Measurements from ENCODE around the genes MRPL12 and ALYREF.

DNA sequence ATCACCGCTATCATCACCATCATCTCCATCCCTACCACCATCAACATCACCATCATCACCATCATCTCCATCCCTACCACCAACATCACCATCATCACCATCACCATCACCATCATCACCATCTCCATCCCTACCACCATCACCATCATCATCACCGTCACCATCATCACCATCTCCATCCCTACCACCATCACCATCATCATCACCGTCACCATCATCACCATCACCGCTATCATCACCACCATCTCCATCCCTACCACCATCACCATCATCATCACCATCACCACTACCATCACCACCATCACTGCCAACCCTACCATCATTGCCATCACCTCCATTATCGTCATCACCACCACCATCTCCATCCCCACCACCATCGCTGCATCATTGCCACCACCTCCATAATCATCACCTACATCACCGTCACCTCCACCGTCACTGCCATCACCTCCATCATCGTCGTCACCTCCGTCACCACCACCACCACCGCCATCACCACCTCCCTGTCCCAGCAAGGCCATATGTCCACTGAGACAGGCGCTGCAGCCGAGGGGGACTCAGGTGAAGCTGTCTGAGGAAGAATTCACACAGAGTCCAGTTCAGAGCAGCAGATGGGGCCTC is 14.6 kb downstream of the NDUFAF8 start:
- PRO-cap, 6 experiments, result no peak in any of the 6 experiments
- RAMPAGE, long total RNA, 2 experiments, result no peak in any of the 2 experiments
- RRBS, result no CpG with 5 or more reads among the region's 14 CpGs

GRCh38 chr17:81270749-81271246 is 24.3 kb downstream of the SLC38A10 start:
- PRO-cap, 6 experiments, result no peak in any of the 6 experiments
- RAMPAGE, long total RNA, 2 experiments, result no peak in any of the 2 experiments
- RRBS, result 91% methylated on average over 5 of the region's 17 CpGs

DNA sequence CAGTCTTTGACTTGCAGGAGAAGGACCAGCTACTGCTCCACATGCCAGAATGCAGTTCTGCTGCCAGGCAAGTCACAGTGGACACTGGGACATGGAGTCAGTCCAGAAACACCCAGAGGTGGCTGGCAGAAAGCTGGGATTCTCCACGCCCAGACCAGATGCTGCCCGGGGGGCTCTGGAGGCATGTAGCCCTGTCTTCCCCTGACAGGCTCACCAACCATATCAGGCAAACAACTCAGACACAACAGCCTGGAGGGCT is 2.0 kb downstream of the SLC38A10 start:
- PRO-cap, 6 experiments, result no peak in any of the 6 experiments
- RAMPAGE, long total RNA, 2 experiments, result no peak in any of the 2 experiments
- RRBS, result no CpG with 5 or more reads among the region's 2 CpGs

- PRO-cap, 6 experiments, result peak in 2 of 6 experiments; most common plus-strand start chr17:81339677 (in 1)
- RAMPAGE, long total RNA, 2 experiments, result no peak in any of the 2 experiments
- RRBS, result no CpG with 5 or more reads among the region's 14 CpGs
Observed at GRCh38 chr17:81338943-81339858, 44.1 kb upstream of the SLC38A10 start.

DNA sequence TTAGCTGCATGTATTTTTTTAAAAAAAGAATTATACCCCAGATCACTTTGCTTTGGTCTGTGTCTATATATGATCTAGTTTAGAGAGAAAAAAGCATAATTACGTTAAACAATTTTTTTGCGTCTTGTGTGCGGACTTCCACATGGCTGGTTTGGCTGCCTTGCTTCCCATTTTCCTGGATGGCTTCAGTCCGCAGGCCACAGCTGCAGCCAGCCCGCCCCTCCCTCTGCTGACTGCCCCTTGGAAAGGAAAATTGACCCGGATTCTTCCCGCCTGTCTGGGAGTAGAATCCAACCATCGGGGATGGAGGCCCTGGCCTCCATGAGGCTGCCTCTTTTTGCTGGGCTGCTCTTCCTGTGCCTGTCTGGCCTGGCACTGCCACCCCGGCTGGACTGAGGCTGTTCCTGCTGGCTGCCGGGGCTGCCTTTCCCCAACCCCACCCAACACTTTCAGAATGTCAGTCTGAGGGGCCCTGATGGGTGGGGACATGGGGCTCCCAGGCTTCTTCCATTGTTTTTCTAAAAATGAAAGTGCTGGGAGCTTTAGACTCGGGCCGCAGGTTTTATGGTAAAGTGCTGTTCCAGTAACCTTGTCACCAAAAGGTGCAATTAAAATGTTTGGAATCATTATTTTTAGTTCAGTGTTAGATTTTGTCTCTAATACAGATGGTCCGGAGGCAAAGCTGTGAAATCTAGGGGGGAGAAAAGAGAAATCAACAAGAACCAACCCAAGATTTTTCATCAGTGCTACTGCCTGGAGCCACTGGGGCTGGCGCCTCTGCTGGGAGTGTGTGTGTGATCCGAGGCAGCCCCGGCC is 7.3 kb downstream of the BAHCC1 start:
- PRO-cap, 6 experiments, result peak in 6 of 6 experiments; most common plus-strand start position 545 of the sequence (in 6); most common minus-strand start position 394 of the sequence (in 6)
- RAMPAGE, long total RNA, 2 experiments, result no peak in any of the 2 experiments
- RRBS, result 80% methylated on average over 1 of the region's 16 CpGs

DNA sequence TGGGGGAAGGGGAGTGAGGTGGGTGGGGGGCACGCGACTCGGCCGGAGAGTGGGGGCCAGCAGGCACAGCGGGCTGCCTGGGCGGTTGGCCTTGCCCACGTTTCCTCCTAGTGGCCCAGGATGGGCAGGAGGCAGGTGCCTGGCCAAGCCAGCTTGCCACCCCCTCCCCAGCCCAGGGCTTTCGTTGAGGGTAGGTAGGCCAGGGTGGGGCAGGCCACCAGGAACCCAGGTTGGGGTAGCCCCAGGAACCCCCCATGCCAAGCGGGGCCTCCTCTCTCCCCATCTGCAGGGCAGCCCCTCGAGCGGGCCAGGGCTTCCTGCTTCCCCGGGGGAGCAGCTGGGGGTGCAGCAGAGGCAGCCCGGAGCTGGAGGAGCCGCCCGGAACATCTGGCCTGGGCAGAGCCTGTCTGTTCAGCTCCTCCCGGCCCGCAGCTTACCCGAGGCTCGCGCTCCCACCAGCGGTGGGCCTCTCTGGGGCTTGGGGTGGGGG is 34.4 kb downstream of the BAHCC1 start:
- PRO-cap, 6 experiments, result no peak in any of the 6 experiments
- RAMPAGE, long total RNA, 2 experiments, result no peak in any of the 2 experiments
- RRBS, result no CpG with 5 or more reads among the region's 21 CpGs

DNA sequence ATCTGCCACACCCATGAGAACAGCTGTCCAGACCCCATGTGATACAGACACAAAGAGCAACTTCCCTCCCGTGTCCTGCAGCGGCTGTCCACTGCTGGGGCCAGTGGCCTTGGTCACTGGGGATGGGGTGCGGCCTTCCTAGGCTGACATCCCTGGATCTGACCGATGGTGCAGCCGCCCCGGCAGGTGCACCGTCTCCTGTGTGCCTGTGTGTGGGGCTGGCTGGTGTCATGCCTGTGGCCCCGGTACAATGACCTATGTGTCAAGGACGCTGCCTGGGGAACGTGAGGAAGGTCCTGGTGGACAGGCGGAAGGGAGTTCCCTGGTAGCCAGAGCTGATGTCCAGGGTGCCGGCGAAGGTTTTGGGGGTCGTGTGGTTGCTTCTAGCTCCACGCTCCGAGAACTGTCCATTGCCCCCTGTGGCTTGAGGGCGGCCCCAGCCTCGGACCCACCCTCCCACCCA is 36.9 kb downstream of the BAHCC1 start:
- PRO-cap, 6 experiments, result no peak in any of the 6 experiments
- RAMPAGE, long total RNA, 2 experiments, result no peak in any of the 2 experiments
- RRBS, result no CpG with 5 or more reads among the region's 18 CpGs

DNA sequence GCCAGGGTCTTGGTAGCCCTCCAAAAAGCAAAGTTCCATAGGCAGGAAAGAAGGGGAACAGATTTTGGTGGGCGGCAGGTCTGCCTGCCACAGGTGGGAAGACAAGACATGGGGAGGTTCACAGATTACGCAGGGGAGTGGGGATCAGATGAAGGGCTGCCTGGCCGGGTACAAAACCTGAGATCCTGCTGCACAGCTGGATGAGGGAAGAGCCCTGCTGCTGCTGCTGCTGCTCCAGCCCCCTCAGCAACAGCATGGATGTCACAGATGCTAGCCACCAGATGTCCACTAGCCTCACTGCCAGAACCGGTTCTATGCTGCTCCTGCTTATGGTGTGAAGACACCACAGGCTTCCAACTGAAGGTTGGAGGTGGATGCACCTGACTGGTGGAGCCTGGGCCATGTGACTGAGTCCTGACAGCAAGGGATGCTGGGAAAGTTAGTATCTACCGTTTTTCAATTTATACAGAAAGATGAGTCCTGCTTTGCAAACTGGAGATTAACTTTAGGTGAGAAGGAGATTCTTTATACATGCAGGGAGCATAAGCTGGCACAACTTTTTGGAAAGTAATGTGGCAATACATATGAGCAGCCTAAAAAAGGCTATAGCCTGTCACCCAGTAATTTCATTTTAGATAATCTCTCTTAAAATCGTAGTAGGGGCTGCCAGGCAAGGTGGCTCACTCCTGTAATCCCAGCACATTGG is 17.6 kb downstream of the ACTG1 start:
- PRO-cap, 6 experiments, result no peak in any of the 6 experiments
- RAMPAGE, long total RNA, 2 experiments, result no peak in any of the 2 experiments
- RRBS, result no CpG with 5 or more reads among the region's 6 CpGs

DNA sequence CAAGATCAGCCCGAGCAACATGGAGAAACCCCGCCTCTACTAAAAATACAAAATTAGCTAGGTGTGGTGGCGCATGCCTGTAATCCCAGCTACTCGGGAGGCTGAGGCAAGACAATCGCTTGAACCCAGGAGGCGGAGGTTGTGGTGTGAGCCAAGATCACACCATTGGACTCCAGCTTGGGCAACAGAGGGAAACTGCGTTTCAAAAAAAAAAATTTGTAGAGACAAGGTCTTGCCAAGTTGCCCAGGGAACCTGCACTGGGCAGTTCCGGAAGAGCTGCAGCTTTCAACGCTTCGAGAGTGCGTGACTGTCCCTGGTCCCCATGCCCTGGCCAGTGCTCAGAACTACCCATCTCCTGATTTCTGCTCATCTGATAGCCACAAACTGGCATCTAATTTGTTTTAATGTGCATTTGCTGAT is 4.0 kb downstream of the ACTG1 start:
- PRO-cap, 6 experiments, result peak in 2 of 6 experiments; most common minus-strand start position 124 of the sequence (in 1)
- RAMPAGE, long total RNA, 2 experiments, result no peak in any of the 2 experiments
- RRBS, result no CpG with 5 or more reads among the region's 11 CpGs

- PRO-cap, 6 experiments, result peak in 2 of 6 experiments; most common plus-strand start chr17:81519090 (in 1); most common minus-strand start chr17:81519001 (in 1)
- RAMPAGE, long total RNA, 2 experiments, result no peak in any of the 2 experiments
- RRBS, result 2% methylated on average over 26 of the region's 63 CpGs
Observed at GRCh38 chr17:81518461-81519253, 6.1 kb upstream of the ACTG1 start.

DNA sequence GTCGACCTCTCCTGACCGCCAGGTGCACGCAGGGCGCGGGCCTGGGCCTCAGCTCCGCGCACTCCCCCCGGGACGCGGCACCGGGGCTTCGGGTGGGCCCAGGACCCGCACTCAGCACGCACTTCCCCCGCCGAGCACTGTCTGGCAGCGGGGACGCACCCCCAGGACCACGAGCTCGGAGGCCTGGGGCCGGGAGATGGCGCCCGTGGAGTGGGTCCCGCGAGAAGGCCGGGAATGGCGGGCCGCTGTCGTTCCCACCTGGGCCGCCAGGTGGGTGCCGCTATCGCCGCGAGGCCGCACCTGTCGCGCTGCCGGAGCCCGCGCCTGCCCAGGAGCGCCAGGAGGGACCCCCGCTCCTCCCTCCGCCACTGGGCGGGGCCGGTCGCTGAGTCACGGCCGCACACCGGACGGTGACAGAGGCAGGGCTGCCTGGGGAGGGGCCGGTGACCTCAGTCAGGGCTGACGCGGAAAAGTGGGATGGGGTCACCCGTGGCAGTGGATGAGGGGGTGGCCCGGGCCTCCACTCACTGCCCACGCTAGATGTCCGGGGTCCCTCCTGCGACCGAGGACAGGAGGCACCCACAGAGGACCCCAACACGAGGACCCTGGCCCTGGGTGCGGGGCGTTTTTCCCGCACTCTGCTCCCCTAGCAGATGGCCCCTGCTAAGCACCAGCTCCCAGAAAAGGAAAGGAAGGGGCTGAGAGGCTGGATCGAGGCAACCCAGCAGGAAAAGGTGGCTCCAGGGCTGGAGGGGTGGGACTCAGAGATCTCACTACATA is 6.8 kb upstream of the ACTG1 start:
- PRO-cap, 6 experiments, result no peak in any of the 6 experiments
- RAMPAGE, long total RNA, 2 experiments, result no peak in any of the 2 experiments
- RRBS, result 3% methylated on average over 42 of the region's 64 CpGs

- PRO-cap, 6 experiments, result no peak in any of the 6 experiments
- RAMPAGE, long total RNA, 2 experiments, result no peak in any of the 2 experiments
- RRBS, result no CpG with 5 or more reads among the region's 4 CpGs
Observed at GRCh38 chr17:81534422-81534891, 6.3 kb downstream of the FSCN2 start.

DNA sequence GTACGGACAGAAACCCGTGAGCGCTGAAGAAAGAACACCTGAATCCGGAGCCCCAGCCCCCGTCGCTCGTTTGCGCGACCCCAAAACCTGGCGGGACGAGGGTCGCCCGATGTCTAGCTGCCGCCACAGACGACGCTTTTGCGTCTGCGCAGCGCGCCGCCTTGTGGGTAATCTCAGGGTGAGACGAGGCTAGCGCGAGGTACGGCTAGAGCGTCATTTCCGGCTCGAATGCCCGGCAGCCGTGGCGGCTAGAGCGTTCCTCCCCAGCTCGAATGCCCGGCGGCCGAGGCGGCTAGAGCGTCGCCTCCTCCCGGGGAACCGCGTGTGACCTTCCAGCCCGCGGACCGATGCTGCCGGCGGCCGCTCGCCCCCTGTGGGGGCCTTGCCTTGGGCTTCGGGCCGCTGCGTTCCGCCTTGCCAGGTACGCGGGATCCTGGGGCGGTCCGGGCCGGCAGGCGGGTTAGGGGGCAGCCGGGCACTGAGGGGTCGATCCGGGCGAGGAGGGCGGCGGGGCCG is at the start of gene MRPL12:
MRPL12 (plus strand) TSS at position 213 of the 516 bp plus-strand sequence.
- PRO-cap, 6 experiments, result peak in 6 of 6 experiments; most common plus-strand start position 217 of the sequence (in 5); most common minus-strand start position 146 of the sequence (in 3)
- RAMPAGE, long total RNA, 2 experiments, result start-site peak on the plus strand in 2 of 2 experiments, centred at positions 283 to 289 of the sequence, 504 to 1,981 reads per replicate; start-site peak on the minus strand in 1 of 2 experiments, centred at position 145 of the sequence, 5 reads per replicate
- RRBS, result 1% methylated on average over 29 of the region's 66 CpGs

- PRO-cap, 6 experiments, result no peak in any of the 6 experiments
- RAMPAGE, long total RNA, 2 experiments, result no peak in any of the 2 experiments
- RRBS, result 4% methylated on average over 20 of the region's 71 CpGs
Observed at GRCh38 chr17:81804570-81805571, 921 bp downstream of the GCGR start.

GRCh38 chr17:81842359-81842971 is 7.6 kb upstream of the PPP1R27 start:
- PRO-cap, 6 experiments, result no peak in any of the 6 experiments
- RAMPAGE, long total RNA, 2 experiments, result no peak in any of the 2 experiments
- RRBS, result no CpG with 5 or more reads among the region's 17 CpGs

DNA sequence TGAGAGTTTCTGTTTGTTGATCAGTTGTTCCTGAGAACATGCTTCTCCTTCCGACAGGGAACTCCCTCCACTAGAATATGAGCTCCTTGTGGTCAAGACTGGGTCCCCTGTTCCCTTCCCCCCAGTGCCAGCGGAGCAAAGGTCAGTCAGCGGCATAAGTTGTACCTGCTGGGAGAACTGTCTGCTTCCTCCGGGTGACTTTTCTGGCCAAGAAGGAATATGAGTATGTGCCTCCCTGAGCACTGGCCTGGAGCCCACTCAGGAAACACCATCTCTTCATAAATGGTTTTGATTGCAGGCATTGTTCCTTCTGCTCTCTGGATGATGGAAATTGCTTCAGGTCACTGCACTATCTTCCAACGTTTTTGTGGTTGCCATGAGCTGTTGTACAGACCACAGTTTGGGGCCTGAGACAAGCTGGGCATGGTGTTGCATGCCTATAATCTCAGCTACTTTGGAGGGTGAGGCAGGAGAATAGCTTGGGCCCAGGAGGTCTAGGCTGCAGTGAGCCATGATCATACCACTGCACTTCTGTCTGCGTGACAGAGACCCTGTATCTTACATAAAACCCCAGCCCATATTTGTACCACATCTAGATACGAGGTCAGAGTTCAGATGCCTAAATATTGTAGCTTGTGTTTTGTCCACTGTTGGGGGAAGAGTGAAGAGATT is 2.9 kb upstream of the P4HB start:
- PRO-cap, 6 experiments, result no peak in any of the 6 experiments
- RAMPAGE, long total RNA, 2 experiments, result no peak in any of the 2 experiments
- RRBS, result no CpG with 5 or more reads among the region's 7 CpGs

DNA sequence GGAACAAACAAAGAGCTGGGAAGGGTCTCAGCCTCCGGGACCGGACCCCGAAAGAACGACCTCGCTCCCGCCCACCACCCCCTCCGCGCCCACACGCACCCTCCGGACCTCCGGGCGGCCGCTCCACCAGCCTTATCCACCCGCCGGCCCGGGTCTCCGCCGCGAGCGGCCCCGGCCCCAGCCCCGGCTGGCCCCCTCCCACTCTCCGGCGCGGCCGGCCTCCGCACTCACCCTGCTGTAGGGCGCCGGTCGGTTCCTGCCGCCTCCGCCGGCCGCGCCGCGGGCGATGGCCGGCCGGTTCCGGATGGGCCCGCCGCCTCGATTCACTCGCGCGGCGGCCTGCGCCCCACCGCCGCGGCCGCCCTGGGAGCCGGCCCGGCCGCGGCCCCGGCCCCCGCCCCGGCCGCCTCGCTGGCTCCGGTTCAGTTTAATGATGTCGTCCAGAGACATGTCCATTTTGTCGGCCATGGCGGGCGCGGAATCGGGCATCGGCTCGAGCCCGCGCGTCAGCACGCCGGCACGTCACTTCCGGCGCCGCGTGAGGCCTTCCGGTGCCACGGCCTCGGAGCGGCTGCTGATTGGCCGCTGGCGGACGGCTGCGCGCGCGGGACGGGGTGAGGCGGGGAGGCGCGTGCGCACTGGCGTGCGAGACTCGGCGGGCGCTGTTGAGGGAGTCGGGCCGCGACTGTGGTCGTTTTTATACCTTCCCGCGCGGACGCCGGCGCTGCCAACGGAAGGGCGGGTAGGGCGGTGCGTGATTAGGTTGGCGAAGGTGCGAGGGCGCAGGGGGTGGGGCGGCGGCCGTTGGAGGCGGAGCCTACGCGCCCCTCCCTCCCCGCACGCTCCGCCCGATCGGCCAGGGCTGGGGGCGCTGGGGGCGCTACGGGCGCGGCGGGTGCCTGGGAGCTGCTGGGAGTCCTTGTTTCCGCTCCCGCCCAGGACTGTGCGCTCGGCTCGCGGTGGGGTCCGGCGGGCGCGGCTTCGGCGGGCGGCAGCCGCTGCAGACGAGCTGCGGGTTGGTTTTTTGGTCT is at the start of gene ALYREF:
ALYREF (minus strand) TSS at position 495 of the 1,031 bp plus-strand sequence.
- PRO-cap, 6 experiments, result peak in 6 of 6 experiments; most common plus-strand start position 644 of the sequence (in 6); most common minus-strand start position 495 of the sequence (in 5)
- RAMPAGE, long total RNA, 2 experiments, result start-site peak on the plus strand in 2 of 2 experiments, centred at positions 652 to 655 of the sequence, 617 to 897 reads per replicate
- RRBS, result 1% methylated on average over 33 of the region's 152 CpGs

- PRO-cap, 6 experiments, result no peak in any of the 6 experiments
- RAMPAGE, long total RNA, 2 experiments, result no peak in any of the 2 experiments
- RRBS, result no CpG with 5 or more reads among the region's 18 CpGs
Observed at GRCh38 chr17:81906286-81907206, 4.5 kb downstream of the NPB start.

- PRO-cap, 6 experiments, result no peak in any of the 6 experiments
- RAMPAGE, long total RNA, 2 experiments, result no peak in any of the 2 experiments
- RRBS, result 39% methylated on average over 6 of the region's 14 CpGs
Observed at GRCh38 chr17:81923820-81924587, 3.5 kb downstream of the MAFG start.

DNA sequence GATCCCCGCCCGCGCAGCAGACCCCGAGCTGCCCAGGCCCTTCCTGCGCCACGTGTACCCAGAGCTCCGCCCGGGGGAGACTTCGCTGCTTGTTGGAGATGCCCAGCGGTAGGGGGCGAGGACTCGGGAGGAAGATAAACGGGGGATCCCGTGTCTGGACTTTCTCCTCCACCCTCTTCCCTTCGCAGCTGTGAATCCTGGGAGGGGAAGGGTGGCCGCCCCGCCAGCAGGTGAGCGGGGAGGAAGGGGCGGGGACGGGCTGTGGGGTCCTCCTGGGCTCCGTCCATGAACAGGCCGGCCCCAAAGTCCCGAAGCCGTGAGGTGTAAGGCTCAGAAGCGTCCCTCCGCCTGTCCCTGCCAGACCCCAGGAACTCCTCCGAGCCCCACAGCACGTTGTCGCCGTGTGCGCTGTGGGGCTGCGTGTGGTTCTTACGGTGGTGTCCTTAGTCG is 706 bp upstream of the MAFG start:
- PRO-cap, 6 experiments, result no peak in any of the 6 experiments
- RAMPAGE, long total RNA, 2 experiments, result no peak in any of the 2 experiments
- RRBS, result no CpG with 5 or more reads among the region's 34 CpGs